Frontal cortex (tissue), 2 donors: ENCODE data around the genes TIMM23B and UBE2D1.

DNA sequence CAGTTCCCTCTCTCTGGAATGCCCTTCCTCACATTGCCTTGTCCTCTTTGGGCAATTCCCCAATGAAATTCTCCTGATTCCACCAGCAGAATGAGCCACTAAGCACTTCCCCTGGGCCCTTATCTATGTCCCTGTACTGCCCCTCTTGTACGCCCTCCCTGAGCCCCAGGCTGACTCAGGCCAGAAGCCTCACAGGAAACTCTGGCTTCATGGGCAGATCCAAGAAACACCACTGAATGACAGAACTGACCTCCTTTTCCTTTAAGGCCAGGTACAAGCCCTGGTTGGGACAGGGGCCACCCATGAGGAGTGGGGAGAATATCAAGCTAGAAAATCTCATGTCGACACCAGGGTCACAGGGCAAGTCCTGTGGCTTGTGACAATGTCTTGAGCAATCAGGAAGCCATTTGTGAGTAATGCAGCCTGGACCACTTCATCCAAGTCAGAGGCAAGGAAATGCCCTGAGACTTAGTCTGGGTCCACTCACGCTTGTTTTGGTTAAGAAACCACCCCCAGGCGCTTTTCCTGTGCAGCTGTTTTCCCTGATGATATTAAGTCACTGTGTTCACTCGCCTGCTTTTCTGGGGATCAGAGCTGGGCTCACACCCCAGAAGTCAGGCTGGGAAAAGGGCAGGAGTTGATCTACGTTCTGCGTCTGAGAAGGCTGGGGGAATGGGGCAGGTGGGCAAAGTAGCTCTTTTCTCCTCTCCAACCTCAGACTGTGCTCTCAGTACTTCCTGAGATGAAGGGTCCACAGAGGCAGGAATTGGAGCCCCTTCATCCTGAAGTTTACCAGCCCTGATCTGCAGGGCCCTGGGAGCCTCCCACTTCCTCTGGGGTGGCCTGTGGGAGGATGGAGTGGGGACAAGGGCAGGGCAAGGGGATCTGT lies 2.1 kb upstream of the ARHGAP22 start:
- RAMPAGE, long total RNA, result no peak

DNA sequence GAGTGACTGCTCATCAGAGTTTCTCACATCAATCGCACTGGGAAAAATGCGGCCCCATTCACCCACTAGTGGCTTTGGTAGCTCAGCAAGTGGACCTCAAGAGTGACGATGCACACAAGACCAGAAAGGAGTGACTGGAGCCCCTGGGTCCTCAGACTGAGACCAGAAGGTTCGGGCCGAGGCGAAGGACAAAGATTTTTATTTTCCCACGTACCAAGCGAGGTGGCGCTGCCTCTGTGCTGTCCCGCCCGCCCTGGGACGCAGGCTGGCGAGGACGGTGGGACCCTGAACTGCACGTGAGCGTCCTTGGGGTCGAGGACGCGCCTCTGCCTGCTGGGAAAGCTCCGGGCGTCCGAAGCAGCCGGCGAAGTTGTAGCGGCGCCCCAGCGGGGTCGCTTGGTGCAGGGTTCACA lies 526 bp downstream of the PARG start:
- RAMPAGE, long total RNA, result no peak

GRCh38 chr10:49941708-49942747 lies at the start of gene TIMM23B:
Gene TIMM23B, plus strand, starts transcription at chr10:49942053.
- RAMPAGE, long total RNA, result no peak

DNA sequence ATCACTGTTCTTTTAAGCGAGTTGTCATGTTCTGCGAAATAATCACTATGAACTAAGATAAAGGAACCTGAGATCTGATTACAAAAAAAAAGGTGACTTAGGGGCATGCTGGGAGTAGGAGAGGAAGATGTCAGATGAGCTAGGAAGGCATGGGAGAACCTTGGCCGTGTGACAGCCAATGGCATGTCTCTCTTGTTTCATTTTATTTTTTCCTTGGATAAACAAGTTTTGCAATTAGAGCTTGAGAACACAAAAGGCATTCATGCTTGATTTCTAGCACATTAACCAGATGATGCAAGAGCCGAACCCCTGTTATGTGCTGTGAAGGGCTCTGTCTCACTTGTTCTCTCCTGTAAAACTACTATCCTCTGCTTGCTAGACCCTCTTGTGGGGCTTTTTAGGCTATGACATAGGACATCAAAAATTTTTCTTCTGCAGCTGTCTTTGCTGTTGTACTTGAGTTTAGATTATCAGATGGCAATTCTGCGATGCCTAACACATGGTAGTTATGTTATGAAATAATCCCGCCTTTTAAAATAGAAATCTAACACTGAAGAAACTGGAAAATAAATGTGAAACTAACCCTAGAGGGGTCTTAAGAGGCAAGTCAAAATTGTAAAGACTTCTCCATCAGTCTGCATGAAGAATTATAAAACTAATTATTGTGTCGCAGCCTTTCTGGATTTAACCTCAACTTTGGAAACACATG lies 134.4 kb upstream of the ASAH2 start:
- RAMPAGE, long total RNA, result no peak

DNA sequence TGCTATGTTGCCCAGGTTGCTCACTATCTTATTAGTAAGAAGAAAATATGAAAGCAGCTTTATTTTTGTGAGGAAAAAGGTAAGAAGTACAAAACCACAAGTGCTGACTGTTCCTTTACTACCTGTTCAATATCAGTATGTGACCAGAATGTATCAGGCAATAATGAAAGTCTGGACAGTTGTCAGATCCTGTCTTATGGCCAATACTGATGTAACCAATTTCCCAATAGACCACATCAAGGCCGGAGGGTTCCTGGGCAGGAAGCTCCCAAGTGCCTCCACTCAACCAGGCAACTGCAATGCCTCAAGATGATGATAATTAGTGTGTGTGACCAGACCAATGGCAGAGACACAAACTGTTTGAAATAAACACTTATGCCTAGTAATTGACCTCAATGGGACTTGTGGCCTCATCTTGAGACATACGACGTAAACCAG lies 149.4 kb upstream of the ASAH2 start:
- RAMPAGE, long total RNA, result no peak

DNA sequence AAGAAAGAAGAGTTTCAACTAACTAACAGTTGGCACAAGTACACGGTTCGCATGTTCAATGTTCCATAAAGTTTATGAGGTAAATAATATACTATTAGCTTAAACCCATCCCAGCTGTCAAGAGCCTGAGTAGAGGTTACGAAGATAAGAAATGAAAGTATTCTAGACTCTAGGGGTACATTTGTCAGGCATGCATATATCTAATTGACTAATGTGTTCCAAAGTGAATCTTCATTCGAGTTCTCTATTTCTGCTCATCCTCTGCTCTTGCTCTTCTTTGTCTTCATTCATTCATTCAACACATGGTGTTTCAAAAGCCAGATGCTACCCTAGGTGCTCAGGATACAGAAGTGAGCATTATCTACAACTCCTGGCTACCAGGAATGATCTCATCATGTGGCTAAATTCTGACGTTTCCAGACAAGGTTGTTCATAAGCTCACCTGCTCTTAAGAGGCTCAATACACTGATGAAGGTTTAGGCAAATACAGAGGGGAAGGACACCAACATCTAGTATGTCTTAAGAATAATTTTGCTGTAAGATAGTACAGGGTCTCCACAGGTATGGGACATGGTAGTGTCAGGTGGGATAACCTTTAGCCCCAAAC lies 152.0 kb upstream of the ASAH2 start:
- RAMPAGE, long total RNA, result no peak

DNA sequence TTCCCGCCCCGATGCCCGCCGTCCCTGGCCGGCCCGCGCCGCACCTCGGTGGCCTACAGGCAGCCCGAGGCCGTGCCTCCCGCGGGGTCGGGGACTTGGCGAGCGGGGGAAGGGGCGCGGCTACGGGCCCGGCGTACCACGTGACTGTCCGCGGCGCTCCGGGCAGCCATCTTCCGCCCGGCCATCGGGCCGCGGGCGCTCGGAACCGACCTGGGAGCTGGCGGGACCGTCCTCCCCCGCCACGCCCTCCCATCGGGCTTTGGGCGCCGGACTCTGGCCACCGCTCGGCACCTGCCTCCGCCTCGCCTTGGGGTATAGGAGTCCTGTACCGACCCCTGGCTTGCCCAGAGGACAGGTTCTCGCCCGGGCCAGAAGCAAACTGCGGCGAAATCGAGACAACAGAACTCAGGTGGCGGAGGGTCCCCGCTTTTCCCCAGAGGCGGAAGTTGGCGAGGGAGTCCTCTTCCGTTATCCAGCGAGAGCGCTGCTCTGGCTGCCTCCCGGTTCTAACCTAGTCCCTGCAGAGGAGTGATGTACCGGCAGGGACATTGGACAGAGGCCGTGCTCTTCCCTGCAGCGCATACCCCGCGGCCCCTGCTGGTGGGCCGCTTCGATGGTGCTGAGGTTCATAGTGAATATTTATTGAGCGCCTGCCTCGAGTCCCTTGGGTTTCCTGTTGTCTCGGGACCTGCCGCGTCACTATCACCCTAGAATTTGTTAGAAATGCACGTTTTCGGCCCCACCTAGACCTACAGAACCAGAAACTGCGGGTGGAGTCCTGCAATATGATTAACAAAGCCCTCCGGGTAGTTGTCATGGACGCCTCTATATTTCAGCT lies 1.2 kb upstream of the SGMS1 start:
- RAMPAGE, long total RNA, result no peak

- RAMPAGE, long total RNA, result no peak
These were observed 128.3 kb downstream of the PRKG1 start for GRCh38 chr10:51202403-51203194.

GRCh38 chr10:51256356-51256864 lies 182.1 kb downstream of the PRKG1 start:
- RAMPAGE, long total RNA, result no peak

- RAMPAGE, long total RNA, result no peak
These were observed 308.6 kb downstream of the PRKG1 start for GRCh38 chr10:51382812-51383428.

GRCh38 chr10:51659677-51660379 lies 39.6 kb downstream of the CSTF2T start:
- RAMPAGE, long total RNA, result no peak

GRCh38 chr10:51697257-51697864 lies 2.0 kb downstream of the CSTF2T start:
- RAMPAGE, long total RNA, result no peak

- RAMPAGE, long total RNA, result no peak
These were observed 1.0 kb upstream of the CSTF2T start for GRCh38 chr10:51700417-51700793.

DNA sequence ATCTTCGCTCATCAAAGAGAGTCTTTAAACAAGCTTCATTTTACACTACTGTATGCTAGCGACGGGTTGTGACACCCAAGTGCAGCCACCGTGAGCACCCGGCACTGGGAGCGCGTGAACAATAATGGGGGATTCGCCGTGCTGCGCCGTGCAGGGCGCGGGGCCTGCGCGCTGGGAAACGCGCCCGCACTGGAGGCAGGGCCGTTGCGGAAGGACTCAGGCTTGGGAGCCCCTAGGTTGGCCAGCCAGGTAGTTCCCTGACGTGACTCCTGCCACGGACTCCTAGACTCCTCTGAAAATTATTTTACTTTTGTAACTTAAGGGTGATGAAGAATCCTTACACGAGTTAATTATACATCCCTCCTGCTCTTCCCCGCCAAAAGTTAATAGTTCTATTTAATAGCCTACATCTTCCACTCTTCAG lies 5.3 kb upstream of the DKK1 start:
- RAMPAGE, long total RNA, result no peak

- RAMPAGE, long total RNA, result no peak
These were observed 14.9 kb downstream of the MBL2 start for GRCh38 chr10:52757699-52758117.

DNA sequence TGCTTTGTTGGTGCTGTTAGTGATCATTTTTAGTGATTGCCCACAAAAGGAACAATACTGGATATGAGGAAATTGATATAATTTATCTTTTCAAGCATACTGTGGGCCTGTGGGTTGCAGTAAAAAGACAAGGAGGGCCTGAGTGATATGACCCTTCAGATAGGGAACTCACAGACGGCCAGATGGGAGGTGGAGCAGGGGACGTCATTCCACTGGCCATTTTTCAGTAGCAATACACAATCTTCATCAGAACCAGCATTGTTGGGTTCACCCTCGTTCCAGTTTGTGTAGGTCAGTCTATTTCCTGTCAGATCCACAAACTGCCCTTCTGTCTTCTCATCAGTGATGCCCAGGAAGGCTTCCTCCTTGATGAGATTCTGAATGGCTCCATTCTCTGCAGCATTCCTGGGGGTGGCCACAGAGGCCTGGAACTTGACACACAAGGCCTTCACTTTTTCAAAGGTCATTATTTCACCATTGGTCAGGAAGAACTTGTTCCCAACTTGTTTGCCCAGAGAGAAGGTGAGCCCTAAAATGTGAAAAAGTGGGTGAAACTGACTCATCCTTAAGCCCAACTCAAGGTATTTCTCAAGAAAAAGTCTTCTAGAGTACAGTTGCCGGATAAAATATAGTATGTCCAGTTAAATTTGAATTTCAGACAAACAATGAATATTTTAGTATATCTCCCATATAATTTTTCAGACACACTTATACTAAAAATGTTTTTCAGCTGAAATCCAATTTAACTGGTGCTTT lies 4.4 kb downstream of the MBL2 start:
- RAMPAGE, long total RNA, result no peak

DNA sequence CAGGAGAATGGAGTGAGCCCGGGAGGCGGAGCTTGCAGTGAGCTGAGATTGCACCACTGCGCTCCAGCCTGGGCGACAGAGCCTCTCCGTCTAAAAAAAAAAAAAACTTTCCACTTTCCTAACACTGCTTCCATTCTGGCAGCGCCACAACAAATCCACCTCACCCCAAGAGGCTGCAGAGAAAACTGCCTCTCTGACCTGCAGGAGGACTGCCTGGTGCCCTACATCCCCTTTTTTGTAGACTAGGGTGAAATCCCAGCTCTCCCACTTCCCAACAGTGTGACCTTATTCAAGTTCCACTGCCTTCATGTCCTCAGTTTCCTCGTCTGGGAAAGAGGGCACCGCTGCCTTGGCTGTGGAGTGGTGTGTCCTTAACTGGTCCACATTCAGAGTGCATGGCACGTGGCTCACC lies 2.6 kb upstream of the MBL2 start:
- RAMPAGE, long total RNA, result no peak

DNA sequence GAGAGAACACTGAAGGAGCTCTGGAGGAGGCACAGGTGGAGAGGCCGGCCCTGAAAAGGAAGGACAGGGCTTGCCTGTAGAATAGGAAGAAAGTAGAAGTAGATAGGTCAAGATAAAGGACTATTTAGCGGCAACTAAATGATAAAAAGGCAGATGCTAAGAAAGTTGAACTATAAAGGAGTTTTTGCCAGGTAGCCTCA lies 417.1 kb upstream of the ZWINT start:
- RAMPAGE, long total RNA, result no peak

DNA sequence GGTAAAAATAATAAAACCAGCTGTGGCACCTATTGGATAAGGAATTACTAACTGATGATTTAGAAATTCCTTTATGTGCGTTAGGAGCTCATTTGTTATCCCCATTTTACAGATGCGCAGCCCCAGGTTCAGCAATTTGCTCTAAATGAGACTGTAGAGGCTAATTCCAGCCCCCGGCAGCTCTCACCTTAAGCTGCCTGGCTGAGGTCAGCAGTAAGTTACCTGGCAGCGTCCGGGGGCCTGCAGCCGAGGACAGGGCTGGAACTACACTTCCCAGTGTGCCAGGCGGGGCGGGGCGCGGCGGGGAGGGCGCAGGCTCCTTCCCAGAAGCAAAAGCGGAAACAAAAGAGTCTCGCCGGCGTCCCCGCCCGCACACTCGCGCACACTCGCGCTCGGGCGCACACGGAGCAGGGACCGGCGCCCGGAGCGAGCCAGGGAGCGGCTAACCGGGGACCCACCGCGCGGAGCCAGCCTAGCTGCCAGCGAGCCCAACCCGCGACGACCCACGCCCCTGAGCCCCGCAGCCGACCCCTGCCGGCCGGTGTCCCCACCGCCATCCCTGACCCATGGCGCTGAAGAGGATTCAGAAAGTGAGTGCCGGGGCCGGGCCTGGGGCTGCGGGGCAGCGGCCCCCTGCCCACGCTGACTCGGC lies at the start of gene UBE2D1:
TSS of gene UBE2D1 (plus strand) at position 371 of the 652 bp plus-strand sequence.
- RAMPAGE, long total RNA, result no peak

GRCh38 chr10:59007204-59007845 lies 169.1 kb upstream of the PHYHIPL start:
- RAMPAGE, long total RNA, result no peak